Cardiac septum (tissue), 1 donor: ENCODE measurements around the genes CD19 and KIF22.

DNA sequence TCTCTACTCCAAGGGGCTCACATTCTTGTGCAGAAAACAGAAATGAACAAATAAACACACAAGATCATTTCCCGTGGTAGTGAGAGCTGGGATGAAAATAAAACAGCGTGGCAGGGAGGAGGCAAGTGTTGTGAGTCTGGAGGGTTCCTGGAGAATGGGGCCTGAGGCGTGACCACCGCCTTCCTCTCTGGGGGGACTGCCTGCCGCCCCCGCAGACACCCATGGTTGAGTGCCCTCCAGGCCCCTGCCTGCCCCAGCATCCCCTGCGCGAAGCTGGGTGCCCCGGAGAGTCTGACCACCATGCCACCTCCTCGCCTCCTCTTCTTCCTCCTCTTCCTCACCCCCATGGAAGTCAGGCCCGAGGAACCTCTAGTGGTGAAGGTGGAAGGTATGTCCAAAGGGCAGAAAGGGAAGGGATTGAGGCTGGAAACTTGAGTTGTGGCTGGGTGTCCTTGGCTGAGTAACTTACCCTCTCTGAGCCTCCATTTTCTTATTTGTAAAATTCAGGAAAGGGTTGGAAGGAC lies at the start of gene CD19:
CD19 (plus strand) TSS at position 271 of the 524 bp plus-strand sequence.
- PRO-cap, result no peak

- PRO-cap, result no peak
Measured at GRCh38 chr16:28954246-28954899, 3.6 kb downstream of the NFATC2IP start.

- PRO-cap, result bidirectional peak, plus-strand start at chr16:29075317, minus-strand start at chr16:29075220
Measured at GRCh38 chr16:29074645-29075685, 90.1 kb downstream of the LAT start.

DNA sequence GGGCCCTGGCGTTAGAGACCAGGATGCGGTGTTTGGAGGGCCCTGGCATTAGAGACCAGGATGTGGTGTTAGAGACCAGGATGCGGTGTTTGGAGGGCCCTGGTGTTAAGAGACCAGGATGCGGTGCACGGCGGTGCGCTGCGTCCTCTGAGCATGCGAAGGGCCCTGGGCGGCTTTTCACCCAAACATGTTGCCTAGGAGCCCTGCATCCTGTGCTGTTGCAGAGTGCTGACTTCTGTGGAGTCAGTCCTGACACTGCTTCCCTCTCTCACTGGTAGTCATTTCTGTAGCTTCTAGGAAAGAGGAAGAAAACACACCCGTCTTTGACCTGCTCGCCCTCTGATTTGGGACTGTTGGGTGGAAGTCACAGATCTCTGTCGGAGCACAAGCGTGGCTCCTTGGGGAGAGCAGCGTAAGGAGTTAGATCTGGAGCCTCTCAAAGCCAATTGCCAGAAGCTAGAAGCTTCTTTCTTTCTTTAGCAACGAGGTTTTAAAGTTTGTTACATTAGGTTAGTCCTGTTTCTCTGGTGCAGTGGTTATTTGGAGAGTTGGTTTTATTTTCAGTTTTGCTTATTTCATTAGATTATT lies 141.3 kb downstream of the LAT start:
- PRO-cap, result no peak

GRCh38 chr16:29131316-29131828 lies 146.5 kb downstream of the LAT start:
- PRO-cap, result bidirectional peak, plus-strand start at chr16:29131720, minus-strand start at chr16:29131619

- PRO-cap, result no peak
Measured at GRCh38 chr16:29152159-29153119, 167.6 kb downstream of the LAT start.

DNA sequence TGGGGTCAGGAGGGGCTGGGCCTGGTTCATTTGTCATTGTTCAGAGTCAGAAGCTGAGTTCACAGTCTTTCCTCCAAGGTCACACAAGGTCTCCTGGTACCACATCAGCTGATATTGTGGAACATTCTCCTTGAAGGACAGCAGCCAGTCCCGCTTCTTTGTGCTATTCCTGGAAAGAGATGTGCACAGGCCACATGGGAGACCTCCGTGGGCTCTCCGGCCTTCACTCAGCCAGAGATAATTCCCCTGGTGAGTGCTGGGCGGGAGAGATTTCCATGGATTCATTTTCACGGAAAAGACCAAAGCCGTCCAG lies 198.1 kb downstream of the LAT start:
- PRO-cap, result no peak

GRCh38 chr16:29186548-29187202 lies 201.8 kb downstream of the LAT start:
- PRO-cap, result no peak

DNA sequence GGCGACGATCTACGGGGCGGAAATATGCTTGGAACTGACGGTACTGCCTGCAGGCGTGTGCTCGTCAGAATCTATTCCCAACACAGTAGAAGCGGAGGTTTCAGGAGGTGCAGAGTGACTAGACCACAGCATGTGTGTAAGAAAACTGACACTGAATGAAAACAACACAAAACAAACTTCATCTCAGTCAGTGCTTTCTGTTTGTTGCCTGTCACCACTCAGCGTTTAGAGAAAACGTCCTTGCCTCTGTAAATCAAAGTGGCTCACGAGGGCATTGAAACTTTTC lies 210.3 kb downstream of the LAT start:
- PRO-cap, result unidirectional peak, plus-strand start at position 85 of the sequence

GRCh38 chr16:29313041-29313743 lies 93.3 kb downstream of the NPIPB11 start:
- PRO-cap, result no peak

DNA sequence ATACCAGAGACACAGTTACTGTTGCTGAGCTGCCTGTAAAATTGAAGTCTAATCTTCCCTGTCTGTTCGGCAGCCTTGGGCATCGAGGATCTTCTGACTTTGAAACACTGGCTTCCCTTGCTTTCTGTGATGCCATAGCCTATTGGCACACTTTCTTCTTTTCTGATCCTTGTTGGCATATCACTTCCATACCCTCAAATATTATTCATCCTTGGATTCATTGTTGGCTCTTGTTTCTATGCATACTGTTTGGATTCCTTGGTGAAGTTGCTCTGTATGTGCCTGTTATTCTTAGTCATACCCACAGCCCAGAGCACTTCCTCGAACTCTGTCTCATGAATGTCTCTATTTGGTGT lies 63.7 kb downstream of the NPIPB11 start:
- PRO-cap, result no peak

- PRO-cap, result no peak
Measured at GRCh38 chr16:29599965-29601195, 62.7 kb upstream of the SPN start.

DNA sequence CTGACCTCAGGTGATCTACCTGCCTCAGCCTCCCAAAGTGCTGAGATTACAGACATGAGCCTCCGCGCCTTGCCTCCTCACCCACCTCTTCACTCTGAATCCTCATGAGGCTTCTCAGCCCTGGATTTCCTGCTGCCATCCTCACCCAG lies 2.1 kb downstream of the SPN start:
- PRO-cap, result no peak

- PRO-cap, result no peak
Measured at GRCh38 chr16:29698548-29699779, 20.0 kb downstream of the QPRT start.

GRCh38 chr16:29710242-29710842 lies 31.4 kb downstream of the QPRT start:
- PRO-cap, result no peak

- PRO-cap, result bidirectional peak, plus-strand start at chr16:29790785, minus-strand start at chr16:29790580
Measured at GRCh38 chr16:29789855-29790878, at the start of gene KIF22. TSS of gene KIF22 (plus strand) at chr16:29790751.

GRCh38 chr16:29808531-29808882 lies 2.2 kb downstream of the MAZ start:
- PRO-cap, result no peak

DNA sequence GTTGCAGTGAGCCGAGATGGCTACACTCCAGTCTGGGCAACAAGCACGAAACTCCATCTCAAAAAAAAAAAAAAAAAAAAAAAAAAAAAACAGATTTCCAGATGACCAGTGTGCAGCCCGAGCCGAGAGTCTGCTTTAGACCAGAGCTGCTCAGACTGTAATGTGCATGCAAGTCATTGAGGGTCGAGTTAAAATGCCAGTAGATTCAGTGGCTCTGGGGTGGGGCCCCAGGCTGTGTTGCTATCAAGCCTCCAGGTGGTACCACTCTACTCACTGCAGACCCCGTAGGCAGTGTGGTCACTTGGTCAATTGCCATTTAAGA lies 3.9 kb downstream of the MVP start:
- PRO-cap, result no peak

GRCh38 chr16:29962560-29963088 lies 745 bp downstream of the TMEM219 start:
- PRO-cap, result bidirectional peak, plus-strand start at chr16:29962862, minus-strand start at chr16:29962777

- PRO-cap, result no peak
Measured at GRCh38 chr16:30004657-30005080, 6.2 kb downstream of the DOC2A start.